B cell (primary cell): ENCODE data around the genes ARV1 and TRIM67.

- PRO-cap = no peak
- CAGE, long polyA plus RNA = no peak
Observed at GRCh38 chr1:229147220-229147555, 123.7 kb upstream of the RAB4A start.

GRCh38 chr1:229273663-229274419 lies 2.9 kb downstream of the RAB4A start:
- PRO-cap = no peak
- CAGE, long polyA plus RNA = no peak

GRCh38 chr1:229370375-229371069 lies 27.7 kb upstream of the CCSAP start:
- PRO-cap = no peak
- CAGE, long polyA plus RNA = no peak

- PRO-cap = no peak
- CAGE, long polyA plus RNA = no peak
Observed at GRCh38 chr1:229563623-229564081, 5.1 kb upstream of the ABCB10 start.

DNA sequence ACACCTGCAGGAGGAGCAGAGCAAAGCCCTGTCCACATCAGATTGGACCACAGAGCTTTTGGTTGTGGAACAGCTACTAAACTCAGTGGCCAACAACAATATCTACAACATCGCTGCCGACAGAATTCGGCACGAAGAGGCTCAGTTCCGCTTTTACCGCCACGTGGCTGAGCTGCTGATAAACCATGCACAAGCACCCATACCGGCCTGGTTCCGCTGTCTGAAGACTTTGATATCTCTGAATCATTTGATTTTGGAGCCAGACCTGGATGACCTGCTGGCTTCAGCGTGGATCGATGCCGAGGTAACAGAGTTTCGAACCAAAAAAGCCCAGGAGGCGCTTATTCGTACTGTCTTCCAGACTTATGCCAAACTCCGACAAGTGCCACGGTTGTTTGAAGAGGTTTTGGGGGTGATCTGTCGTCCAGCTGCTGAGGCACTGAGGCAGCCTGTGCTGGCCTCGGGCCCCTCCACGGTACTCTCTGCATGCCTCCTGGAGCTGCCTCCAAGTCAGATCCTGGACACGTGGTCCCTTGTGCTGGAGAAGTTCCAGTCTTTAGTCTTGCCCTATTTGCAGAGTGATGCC lies 9.7 kb downstream of the URB2 start:
- PRO-cap = no peak
- CAGE, long polyA plus RNA = no peak

DNA sequence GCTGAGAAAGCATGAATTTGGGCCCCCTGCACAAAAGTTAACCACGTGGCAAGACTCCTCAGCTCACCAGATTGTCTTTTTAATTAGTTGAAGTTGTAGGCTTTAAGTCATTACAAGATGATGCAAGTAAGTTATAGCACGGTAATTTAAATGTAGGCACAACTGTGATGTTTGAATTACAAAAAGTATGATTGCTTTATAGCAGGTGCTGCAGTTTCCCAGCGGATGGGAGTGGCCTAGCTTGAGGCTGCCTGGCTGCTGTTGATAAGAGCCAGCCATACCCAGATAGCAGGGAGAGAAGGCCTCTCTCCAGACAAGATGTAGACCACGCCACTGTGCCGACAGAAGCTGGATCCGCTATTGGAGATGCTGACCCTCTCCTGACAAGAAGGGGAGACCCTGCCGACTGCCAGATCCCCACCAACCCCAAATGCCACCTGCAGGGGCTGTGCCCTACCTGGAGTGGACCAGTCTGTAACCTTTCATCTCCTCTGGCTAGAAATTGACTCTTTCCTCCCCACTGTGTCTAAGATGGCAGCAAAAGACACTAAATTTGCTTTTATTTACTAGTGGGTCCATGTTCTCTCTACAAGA lies 127.7 kb downstream of the URB2 start:
- PRO-cap = no peak
- CAGE, long polyA plus RNA = no peak

- PRO-cap = no peak
- CAGE, long polyA plus RNA = no peak
Observed at GRCh38 chr1:229888752-229889665, 178.0 kb upstream of the GALNT2 start.

DNA sequence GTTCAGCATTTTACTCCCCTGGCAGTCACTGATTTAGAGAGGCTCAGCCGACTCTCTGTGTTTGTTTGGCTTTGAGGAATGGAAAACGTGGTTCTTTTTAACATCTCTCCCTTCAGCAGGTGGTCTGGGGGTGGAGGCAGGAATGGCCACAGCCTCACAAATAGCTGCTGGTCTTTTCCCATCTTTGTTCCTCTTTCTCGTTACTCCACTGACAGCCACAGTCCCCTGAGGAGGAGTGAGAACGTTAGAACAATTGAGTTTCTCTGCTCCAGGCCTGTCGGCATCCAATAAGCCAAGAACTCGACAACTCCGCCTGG lies 169.6 kb upstream of the GALNT2 start:
- PRO-cap = no peak
- CAGE, long polyA plus RNA = no peak

GRCh38 chr1:230262673-230263610 lies 163.2 kb downstream of the PGBD5 start:
- PRO-cap = no peak
- CAGE, long polyA plus RNA = no peak

GRCh38 chr1:230276926-230278073 lies 148.8 kb downstream of the PGBD5 start:
- PRO-cap = no peak
- CAGE, long polyA plus RNA = no peak

DNA sequence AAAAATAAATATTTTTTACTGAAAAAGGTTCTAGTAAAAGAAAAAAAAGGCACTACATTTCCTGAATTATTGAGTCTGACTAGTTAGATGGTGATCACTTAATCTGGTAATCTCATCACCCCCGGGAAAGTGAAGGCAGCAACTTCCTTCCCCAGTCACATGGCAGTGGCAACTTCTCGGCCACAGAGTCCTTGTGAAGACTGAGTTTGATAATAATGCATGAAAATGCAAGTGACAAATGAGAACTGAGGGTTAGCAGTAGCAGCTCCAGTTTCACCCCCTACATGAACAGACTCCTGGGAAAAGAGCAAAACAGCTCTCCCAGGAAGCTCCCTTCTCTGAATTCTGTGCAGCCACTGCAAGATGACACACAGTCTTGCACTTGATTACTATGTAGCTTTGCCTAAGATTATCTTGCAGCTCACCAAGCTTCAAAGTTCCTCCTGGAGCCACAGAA lies 4.8 kb downstream of the PGBD5 start:
- PRO-cap = no peak
- CAGE, long polyA plus RNA = no peak

DNA sequence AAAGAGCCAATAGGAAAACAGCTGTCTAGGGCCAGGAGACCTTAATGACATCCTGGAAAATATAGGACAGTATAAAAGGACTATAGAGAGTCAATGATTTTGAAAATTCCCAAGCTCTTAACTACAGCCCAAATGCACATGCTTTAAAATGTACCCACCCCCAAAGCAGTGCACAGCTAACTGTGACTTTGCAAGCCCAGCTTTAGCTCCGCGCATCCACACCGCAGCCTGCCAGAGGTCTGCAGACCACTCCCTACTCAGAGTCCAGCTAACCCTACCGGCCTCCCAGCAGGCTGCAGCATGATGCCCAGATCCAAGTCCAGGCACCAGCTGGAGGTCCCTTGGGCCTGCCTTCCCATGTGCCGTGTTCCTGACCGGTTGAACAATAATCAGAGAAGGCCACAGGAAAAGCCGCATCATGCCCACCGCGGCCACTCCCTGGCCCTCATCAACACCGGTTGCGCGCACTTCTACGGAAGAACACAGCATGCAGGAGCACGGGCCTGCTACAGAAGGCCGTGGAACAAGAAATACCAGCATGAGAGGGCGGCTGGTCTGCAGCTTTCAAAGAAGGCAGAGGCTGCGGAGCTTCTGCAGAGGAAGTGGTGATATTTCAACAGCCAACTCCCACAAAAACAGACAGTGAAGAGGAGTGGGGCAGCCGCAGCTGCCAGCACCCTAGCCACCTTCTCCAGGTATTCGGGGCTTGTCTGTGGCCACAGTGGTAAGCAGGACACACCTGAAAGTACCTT lies 1.7 kb downstream of the PGBD5 start:
- PRO-cap = no peak
- CAGE, long polyA plus RNA = no peak

DNA sequence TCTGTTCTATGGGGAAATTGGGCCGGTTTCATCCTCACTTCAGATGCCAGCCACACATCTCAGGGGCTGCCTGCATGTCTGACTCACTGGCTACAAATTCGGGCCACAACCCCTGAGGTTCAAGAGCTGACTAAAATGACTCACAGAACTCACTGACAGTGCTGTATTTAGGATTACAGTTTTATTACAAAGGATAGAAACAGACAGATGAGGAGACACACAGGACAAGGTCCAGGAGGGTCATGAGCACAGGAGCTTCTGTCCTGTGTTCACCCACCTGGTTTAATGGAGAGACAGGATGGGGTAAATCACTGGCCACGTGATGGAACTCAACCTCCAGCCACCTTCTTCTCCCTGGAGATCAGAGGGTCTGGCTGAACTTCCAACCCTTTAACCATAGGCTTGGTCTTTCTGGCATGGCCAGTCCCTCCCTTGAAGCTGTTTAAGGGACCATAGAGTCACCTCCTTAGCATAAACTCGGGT lies 83.7 kb upstream of the PGBD5 start:
- PRO-cap = no peak
- CAGE, long polyA plus RNA = no peak

GRCh38 chr1:230681388-230682185 lies 32.3 kb downstream of the AGT start:
- PRO-cap = no peak
- CAGE, long polyA plus RNA = no peak

- PRO-cap = no peak
- CAGE, long polyA plus RNA = no peak
Observed at GRCh38 chr1:230739802-230740210, 7.4 kb upstream of the CAPN9 start.

GRCh38 chr1:230754725-230755569 lies 7.8 kb downstream of the CAPN9 start:
- PRO-cap = no peak
- CAGE, long polyA plus RNA = no peak

DNA sequence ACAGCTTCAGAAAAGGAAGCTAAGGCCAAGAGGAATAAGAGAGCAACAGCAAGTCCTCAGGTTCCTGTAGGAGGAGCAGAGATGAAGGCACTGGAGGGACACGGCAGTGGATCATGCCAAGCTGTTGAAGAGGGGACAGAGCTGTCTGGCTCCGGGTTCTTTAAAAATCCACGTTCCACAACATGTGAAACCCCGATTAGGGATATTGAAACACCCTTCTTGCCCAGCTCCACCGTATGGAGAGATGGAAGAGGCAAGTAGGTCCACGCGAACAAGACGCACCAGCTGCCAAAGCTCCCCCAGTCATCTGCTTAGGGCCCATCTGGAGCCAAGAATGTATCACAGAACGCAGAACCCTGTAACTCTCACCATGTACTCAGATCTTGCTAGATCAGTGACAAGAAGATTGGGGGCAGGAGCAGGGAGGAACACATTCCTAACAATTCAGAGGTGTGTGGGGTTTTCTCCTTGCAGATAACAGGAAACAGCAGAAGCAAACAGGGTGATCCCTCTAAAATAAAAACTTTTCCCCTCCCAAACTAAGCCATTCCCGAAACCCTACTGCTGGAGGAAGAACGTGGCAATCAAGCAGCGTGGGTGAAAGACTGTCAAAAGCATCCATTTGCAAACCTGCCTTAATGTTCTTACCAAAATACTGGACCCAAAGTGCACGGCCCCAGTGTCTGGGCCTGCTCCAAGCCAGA lies 3.8 kb downstream of the C1orf198 start:
- PRO-cap = no peak
- CAGE, long polyA plus RNA = no peak

DNA sequence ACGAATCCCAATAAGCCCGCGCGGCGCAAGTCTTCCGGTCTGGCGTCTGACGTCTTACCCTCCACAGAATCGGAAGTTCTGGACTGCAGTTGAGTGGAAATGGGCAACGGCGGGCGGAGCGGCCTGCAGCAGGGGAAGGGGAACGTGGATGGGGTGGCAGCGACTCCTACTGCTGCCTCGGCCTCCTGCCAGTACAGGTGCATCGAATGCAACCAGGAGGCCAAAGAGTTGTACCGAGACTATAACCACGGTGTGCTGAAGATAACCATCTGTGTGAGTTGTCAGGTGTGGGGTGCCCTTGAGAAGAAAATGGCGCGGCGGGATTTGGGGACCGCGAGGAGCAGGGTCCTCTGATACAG lies at the start of gene ARV1:
ARV1 (plus strand) TSS at position 88 of the 359 bp plus-strand sequence.
- PRO-cap = bidirectional peak, plus-strand start at position 88 of the sequence, minus-strand start outside the sequence; unidirectional peak, plus-strand start at position 301 of the sequence
- CAGE, long polyA plus RNA = start-site peak on the plus strand centred at position 76 of the sequence, 26 bp wide, 141 and 68 reads in 2 replicates

- PRO-cap = no peak
- CAGE, long polyA plus RNA = no peak
Observed at GRCh38 chr1:231016533-231017552, 23.2 kb downstream of the FAM89A start.

DNA sequence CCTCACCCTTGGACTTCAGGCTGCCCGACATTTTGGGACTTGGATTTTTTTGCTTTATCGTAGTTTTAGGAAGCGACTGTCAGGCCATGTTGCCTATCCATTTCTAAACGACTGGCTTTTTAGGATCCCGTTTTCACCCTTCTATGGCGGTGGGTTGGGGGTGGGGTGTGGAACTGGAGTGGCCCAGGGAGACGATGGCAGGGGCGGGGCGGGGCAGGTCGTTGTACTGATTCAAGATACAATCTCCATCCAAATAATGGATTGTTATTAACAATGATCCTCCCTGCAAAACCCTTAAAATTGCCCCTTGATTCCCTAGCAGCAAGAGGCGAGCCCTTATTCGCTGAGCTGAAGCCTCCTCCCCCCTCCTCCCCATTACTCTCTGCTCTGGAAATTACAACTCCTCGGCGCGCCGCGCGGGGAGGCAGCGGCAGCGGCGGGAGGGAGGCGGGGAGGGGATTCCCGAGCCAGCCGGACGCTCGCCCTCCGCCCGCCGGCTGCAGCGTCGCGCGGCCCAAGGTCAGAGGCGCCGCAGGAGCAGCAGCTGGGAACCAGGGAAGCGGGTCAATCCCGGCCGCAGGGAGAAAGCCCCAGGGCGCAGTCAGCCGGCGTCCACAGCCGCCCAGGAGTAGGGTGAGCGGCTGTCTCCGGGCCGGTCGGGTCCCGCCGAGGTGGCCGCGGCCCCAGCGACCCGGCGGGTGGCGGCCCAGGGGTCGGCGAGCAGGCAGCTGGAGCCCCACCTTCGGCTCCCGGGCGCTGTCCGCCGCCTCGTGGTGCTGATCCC lies at the start of gene TRIM67:
TRIM67 (plus strand) TSS at position 397 of the 784 bp plus-strand sequence.
- PRO-cap = no peak
- CAGE, long polyA plus RNA = no peak